ENCODE results near the genes SH3GLB1 and LMO4.

DNA sequence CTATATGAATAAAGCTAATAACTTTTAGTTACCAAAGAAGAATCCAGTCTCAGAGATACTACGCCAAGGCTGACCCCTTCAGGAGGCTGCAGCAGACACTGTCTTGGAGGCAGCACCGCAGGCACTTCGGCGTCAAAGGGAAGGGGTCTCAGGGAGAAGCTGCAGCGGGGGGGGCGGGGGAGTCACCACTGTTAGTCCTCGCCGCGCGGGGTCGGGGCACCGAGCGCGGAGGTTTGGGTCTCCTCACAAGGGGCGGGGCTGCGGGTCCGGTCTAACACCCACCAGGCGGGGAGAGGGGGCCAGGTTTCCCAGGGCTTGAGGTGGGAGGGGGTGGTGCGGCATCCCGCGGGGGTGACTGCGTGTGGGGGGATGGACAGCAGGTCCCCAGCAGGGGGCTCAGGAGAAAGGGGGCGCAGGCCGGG, 548 bp downstream of the C1orf52 start:
- RAMPAGE, total RNA = no peak

DNA sequence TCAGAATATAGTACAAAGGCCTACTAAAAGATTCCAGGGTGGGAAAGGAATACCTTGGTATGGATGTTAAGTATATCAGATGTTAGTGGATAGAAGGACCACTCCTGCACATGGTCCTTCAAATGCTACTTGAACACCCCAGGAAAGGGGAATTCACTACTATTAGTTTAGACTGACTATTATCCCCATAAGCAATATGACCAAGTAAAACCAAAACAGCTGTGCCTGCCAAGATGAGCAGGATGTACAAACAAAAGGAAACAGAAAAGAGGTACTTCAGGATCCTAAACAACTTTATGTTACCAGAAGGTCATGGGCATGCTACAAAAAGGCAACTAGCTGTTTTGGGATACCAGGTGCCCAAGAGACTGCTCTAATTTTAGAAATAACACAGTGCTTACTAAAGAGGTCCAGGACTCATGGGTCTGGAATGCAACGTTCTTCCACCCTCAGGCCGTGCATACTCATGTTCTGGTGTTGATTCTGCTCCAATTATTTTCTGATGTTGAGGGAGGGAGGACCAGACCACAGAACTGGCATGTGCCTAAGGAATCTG, 37.4 kb upstream of the BCL10 start:
- RAMPAGE, total RNA = no peak

GRCh38 chr1:85427243-85427651, 37.7 kb downstream of the DDAH1 start:
- RAMPAGE, total RNA = no peak

DNA sequence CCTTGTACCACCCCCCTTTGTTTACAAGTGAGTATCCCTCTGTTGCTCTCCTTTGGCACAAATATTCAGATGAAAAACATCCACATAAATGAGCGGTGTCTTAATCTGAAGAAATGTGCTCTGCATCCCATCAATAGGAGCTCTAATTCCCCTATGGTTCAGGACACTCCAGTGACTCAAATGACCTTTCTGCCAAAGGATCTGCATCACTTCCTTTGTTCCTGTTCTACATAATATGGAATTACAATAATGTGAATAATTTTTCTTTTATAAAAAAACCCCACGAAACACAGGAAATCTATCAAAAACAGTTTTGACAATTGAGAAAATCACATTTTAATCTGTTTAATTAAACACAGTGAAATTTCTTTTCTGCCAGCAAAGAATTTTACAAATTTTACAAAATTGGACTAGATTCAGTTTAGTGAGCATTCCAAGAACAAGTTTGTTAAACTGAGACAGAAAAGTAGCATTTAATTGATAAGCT, 16.5 kb downstream of the DDAH1 start:
- RAMPAGE, total RNA = no peak

- RAMPAGE, total RNA = no peak
Observed at GRCh38 chr1:85465773-85466310, 883 bp upstream of the DDAH1 start.

- RAMPAGE, total RNA = no peak
Observed at GRCh38 chr1:85471046-85471353, 6.0 kb upstream of the DDAH1 start.

- RAMPAGE, total RNA = no peak
Observed at GRCh38 chr1:85577972-85578640, 2.5 kb upstream of the CCN1 start.

DNA sequence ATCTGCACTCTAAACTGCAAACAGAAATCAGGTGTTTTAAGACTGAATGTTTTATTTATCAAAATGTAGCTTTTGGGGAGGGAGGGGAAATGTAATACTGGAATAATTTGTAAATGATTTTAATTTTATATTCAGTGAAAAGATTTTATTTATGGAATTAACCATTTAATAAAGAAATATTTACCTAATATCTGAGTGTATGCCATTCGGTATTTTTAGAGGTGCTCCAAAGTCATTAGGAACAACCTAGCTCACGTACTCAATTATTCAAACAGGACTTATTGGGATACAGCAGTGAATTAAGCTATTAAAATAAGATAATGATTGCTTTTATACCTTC, 2.9 kb downstream of the CCN1 start:
- RAMPAGE, total RNA = no peak

GRCh38 chr1:86503552-86503831, 34.8 kb downstream of the CLCA1 start:
- RAMPAGE, total RNA = no peak

DNA sequence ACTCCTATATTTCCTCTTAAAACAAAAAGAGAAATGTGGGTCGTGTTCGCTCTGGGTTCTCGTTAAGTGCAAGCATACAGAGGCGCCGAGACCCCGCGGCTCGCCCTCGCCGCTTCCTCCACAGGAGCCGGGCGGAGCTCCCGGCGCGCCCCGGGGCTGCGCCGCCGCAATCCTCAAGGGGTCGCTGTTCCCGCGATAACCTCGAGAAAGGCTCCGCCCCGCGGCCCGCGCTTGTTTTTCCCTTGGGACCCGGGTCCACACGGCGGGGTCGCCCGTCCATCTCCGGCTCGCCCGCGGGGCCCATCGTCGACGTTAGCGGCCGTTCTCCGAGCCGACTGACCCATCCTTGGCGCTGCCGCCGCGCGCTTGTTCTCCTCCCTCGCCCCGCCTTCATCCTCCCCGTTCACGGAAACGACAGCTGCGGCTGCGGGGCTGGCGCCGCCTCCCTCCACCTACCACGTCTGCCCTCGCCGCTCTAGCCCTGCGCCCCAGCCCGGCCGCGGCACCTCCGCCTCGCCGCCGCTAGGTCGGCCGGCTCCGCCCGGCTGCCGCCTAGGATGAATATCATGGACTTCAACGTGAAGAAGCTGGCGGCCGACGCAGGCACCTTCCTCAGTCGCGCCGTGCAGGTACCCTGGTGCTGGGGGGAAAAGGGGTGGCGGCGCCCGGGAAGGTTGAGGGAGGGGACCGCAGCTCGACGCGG, at the start of gene SH3GLB1:
SH3GLB1 (plus strand) TSS at position 234 of the 703 bp plus-strand sequence.
- RAMPAGE, total RNA = no peak

DNA sequence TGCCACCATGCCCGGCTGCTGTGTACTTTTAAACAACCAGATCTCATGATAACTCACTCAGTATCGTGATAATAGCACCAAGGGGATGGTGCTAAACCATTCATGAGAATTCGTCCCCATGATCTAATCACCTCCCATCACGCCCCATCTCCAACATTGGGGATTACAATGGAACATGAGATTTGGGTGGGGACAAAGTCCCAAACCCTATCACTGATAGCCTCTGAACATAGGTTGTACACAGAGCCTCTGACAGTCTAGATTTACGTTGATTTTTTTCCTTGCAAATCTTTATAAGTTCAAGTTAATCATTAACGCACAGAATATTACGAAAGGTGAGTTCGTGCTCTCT, 61.3 kb downstream of the SELENOF start:
- RAMPAGE, total RNA = no peak

- RAMPAGE, total RNA = no peak
Observed at GRCh38 chr1:86933877-86934237, 19.4 kb downstream of the HS2ST1 start.

- RAMPAGE, total RNA = no peak
Observed at GRCh38 chr1:87129449-87130302, 199.0 kb upstream of the LMO4 start.

DNA sequence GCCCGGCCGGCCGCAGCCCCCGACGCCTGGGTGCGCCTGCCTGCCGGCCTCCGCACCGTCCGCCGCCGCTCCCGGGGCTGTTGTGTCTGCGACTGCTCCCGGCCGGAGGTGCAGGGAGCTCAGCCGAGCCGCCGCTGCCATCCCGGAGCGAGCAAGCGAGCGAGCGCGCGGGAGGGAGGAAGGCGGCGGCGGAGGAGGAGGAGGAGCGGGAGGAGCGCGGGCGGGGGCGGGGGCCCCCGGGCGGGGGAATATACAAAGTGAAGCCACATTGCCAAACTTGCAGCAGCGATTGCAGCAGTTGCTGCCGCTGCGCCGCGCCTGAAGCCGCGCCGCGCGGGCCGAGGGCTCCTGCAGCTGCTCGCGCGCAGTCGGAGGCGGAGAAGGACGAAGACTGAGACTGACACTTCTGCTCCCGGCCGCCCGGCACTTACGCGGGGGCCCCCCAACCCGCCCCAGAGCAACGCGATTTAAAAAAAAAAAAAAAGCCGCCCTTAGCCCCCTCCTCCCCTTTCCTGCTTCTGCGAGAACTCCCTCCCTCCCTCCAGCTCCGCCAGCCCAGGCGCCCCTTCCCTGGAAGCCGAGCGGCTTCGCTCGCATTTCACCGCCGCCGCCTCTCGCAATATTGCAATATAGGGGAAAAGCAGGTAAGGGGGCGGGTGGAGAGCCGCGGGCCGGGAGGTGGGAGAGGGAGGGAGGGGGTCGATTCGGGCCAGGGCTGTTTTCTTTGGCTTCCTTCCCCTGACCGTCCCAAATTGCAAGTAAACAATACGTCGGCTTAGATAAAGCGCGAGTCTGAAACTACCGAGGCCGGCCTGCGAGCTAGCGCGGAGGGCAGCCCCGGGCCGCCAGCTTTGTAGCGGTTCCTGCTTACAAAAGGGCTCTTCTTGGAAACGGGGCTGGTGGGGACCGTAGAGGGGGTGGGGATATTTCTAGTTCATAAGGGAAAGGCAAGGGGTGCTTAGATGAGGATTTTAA, at the start of gene LMO4:
LMO4 (plus strand) TSS at position 280 of the 975 bp plus-strand sequence.
- RAMPAGE, total RNA = no peak

- RAMPAGE, total RNA = no peak
Observed at GRCh38 chr1:87334535-87335001, 5.9 kb downstream of the LMO4 start.

- RAMPAGE, total RNA = no peak
Observed at GRCh38 chr1:87827066-87827477, 498.4 kb downstream of the LMO4 start.

DNA sequence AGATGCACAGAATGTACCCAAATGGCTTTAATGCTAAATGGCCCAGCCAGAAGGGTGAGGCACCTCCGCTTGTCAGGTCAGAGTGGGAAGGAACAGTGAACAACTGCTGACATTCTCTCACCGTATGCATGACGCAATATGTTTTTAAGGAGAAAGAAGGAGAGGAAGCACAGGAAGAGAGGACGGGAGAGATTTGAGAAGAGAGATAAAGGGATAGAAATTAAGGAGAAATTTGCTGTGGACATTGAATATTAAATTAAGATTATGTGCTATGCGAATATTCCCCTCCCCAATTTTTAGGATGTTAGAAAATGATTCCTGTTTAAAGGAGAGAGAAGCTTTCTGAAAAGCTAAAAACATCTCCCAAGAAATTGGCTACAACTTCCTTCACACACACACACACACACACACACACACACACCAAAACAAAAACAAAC, 525.5 kb downstream of the LMO4 start:
- RAMPAGE, total RNA = no peak

DNA sequence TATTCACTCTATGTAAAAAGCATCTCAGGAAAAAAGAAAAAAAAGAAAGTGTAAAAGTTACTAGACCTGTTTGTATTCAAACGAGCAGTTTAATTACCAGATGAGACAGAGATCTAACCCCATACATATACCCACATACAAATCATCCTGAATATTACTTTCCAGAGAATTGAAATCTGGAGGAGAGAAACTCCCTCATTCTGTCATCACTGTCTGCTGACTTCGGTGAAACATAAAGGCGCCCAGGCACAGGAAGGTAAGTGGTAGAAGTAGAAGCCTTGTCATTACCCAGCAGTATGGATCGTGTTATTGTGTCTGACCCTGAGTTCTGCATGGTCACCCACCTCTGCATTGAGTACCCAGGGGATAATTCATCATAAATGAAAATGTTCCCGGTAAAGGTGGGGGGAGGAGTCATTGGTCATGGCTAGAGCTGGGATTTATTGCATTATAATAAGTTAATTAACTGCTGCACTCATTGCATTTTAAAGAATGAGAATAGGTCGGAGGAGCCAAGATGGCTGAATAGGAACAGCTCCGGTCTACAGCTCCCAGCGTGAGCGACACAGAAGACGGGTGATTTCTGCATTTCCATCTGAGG, 342.6 kb upstream of the PKN2 start:
- RAMPAGE, total RNA = no peak

- RAMPAGE, total RNA = no peak
Observed at GRCh38 chr1:88647090-88647653, 36.9 kb upstream of the PKN2 start.

- RAMPAGE, total RNA = no peak
Observed at GRCh38 chr1:88833630-88834349, 57.6 kb downstream of the GTF2B start.